Testis (tissue), 5 donors: ENCODE measurements around a stretch of chr9.

DNA sequence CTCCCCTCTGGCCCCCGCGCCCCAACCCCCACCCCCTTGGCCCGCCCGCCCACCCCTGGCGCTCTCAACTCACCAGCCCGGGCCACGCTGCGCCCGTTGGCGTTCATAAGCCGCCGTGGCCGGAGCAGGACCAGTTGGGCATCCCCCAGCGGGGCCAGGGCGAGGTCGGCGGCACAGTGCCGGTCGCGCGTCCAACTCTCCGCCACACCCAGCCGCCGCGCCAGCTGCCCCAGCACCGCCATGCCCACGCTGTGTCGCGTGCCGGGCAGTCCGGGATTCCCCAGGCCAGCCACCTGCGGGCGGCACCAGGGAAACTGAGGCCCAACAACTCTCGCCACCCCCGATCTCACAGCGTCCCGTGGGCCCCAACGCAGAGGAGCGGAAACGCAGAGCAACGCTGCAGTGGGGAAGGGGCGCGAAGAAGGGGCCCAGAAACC is 543 bp downstream of the PTRH1 start:
- PRO-cap, 3 experiments = no peak in any of the 3 experiments
- RAMPAGE, long total RNA, 2 experiments = no peak in any of the 2 experiments
- RRBS = 2% methylated on average over 23 of the region's 43 CpGs

DNA sequence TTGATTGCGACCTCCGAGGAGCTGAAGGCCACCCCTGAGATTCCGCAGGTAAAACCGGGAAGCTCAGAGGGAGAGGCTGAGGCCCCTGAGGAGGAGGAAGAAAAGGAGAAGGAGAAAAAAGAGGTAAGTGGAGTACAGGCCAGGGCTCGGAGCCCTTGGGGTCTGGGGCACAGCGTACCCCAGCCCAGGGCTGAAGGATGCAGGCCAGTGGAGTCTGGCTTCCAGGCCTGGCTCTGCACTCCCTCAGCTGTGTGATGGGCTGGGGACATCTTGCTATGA is 7.8 kb downstream of the TOR2A start:
- PRO-cap, 3 experiments = peak in 2 of 3 experiments; most common plus-strand start position 131 of the sequence (in 2)
- RAMPAGE, long total RNA, 2 experiments = no peak in any of the 2 experiments
- RRBS = no CpG with 5 or more reads among the region's 6 CpGs

DNA sequence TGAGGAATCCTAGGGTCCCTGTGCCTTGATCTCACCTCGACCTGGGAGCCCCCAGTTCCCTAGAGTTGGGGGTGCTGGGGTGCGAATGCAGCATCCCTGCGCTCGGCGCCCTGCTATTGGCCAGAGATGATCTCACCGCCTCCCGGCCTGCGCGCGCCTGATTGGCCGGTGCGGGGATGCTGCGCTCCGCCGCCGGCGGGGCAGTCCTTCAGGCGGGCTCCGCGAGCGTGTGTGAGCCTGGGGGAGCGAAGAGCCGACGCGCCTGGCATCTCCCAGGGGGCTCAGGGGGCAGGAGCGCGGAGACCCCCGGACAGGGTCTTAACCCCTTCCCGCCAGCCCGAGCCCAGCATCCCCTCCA is 18.9 kb upstream of the TOR2A start:
- PRO-cap, 3 experiments = no peak in any of the 3 experiments
- RAMPAGE, long total RNA, 2 experiments = no peak in any of the 2 experiments
- RRBS = 2% methylated on average over 11 of the region's 30 CpGs

- PRO-cap, 3 experiments = no peak in any of the 3 experiments
- RAMPAGE, long total RNA, 2 experiments = no peak in any of the 2 experiments
- RRBS = 64% methylated on average over 2 of the region's 12 CpGs
Measured at GRCh38 chr9:127813481-127814169, 10.9 kb downstream of the FPGS start.

GRCh38 chr9:127817579-127818276 is 15.0 kb downstream of the FPGS start:
- PRO-cap, 3 experiments = no peak in any of the 3 experiments
- RAMPAGE, long total RNA, 2 experiments = no peak in any of the 2 experiments
- RRBS = 83% methylated on average over 5 of the region's 16 CpGs

- PRO-cap, 3 experiments = no peak in any of the 3 experiments
- RAMPAGE, long total RNA, 2 experiments = no peak in any of the 2 experiments
- RRBS = no CpG with 5 or more reads among the region's 4 CpGs
Measured at GRCh38 chr9:127874572-127874817, 3.0 kb downstream of the AK1 start.

DNA sequence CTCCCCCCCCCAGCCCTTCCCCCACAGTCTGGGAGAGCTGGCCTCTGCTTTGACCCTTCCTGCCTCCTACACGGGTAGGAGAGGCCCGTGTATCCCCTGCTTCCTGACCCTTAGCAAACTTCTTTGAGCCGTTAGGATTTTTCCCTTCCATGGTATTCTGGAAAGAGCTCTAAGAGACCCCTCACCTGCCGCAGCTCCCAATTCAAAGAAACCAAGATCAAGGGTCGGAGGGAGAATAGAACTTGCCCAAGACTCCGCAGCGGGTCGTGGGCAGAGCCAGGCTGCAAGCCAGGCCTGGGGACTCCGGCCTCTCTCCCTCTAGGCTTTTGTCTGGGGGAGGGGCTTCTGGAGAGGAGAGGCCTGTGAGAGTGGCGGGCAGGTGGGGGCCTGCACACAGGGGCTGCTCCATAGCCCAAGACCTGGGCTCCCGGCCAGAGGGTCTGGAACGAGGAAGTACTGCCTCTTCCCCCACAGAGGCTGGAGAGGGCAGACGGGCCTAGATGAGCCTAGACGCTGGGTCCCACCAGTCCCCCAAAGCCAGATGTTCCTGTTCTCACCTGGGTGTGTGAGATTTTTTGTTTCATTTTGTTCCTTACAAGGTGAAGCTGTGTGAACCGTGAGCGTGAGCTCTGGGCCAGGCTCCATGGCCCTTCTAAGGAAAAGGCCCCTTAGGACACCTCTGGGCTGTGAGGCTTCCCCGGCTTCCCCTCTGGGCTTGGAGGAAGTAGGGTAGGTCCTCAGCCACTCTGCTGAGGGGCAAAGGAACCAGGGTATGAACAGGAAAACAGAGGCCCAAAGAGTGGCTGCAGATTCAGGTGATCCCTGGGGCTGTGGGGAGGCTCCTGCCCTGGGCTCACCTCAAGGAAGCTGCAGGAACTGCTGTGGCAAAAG is 5.2 kb upstream of the ST6GALNAC6 start:
- PRO-cap, 3 experiments = no peak in any of the 3 experiments
- RAMPAGE, long total RNA, 2 experiments = no peak in any of the 2 experiments
- RRBS = no CpG with 5 or more reads among the region's 17 CpGs

DNA sequence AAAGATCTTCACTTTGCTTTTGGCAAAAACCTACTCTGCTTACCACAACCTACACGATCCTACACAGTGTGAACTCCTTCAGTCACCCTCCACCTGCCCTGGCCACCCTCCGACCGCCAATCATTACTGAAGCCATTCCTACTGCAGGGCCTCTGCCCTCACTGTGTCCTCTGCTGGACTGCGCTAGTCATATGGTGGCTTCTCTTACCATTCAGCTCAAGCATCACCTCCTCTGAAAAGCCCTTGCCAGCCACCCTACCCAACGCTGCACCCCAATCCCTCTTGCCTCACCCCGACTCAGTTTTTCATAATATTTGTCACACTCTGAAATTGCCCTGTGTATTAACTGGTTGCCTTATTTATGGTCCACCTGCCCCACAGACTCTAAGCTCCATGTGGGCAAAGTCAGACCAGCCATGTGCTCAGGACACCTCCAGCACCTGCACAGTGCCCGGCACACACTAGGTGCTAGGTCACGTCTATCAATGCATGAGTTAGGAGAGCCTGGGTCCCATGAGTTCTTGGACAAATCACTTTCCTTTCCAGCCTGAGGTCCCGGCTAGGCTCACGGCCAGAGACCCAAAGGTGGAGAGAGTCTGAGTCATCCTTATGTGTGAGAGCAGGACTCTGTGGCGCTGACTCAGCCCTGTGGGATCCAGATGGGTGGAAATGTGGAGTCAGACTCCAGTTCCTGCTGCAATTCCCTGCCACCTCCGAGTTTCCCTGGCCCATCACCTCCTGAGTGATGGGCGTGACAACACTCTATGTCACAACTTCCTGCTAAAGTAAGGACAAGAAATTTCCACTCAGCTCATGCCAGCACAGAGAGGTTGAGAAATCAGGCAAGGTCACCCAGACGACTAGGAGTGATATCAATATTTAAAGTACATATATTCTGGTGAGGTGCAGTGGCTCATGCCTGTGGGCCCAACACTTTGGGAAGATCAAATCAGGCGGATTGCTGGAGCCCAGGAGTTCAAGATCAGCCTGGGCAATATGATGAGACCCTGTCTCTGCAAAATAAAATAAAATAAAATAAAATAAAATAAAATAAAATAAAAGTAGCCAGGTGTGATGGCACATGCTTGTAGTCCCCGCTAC is 2.4 kb upstream of the ST6GALNAC4 start:
- PRO-cap, 3 experiments = no peak in any of the 3 experiments
- RAMPAGE, long total RNA, 2 experiments = no peak in any of the 2 experiments
- RRBS = 81% methylated on average over 3 of the region's 16 CpGs

- PRO-cap, 3 experiments = no peak in any of the 3 experiments
- RAMPAGE, long total RNA, 2 experiments = no peak in any of the 2 experiments
- RRBS = no CpG with 5 or more reads among the region's 12 CpGs
Measured at GRCh38 chr9:127936356-127936797, 1.3 kb downstream of the DPM2 start.

GRCh38 chr9:127951898-127952591 is 14.4 kb upstream of the DPM2 start:
- PRO-cap, 3 experiments = no peak in any of the 3 experiments
- RAMPAGE, long total RNA, 2 experiments = no peak in any of the 2 experiments
- RRBS = 51% methylated on average over 4 of the region's 11 CpGs

DNA sequence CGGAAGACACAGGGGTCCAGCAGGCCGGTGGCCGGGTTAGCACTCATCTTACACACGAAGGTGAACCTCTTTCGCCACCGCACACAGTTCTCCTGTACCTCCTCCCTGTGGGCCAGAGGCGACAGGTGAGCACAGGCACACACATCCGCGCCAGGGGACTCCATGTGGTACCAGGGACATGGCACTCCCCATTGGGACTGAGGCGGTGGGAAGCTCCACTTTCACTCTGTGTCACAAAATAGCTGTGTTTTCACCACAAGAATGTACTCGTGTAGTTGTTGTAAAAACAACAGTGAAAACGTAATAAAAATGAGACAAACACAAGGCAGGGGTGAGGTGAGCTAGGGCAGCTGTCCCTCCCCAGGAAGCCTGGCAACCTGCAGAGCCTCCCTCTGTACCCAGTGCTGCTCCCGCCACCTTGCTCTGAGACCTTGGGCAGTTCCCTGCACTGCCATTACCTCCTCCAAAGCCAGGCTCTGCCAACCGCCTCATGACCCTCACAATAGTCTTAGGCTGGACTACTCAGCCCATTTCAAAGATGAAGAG is 16.2 kb upstream of the DPM2 start:
- PRO-cap, 3 experiments = no peak in any of the 3 experiments
- RAMPAGE, long total RNA, 2 experiments = no peak in any of the 2 experiments
- RRBS = no CpG with 5 or more reads among the region's 14 CpGs

GRCh38 chr9:127967824-127968569 is 12.8 kb downstream of the EEIG1 start:
- PRO-cap, 3 experiments = no peak in any of the 3 experiments
- RAMPAGE, long total RNA, 2 experiments = no peak in any of the 2 experiments
- RRBS = no CpG with 5 or more reads among the region's 7 CpGs

GRCh38 chr9:127974917-127975238 is 5.9 kb downstream of the EEIG1 start:
- PRO-cap, 3 experiments = no peak in any of the 3 experiments
- RAMPAGE, long total RNA, 2 experiments = no peak in any of the 2 experiments
- RRBS = 63% methylated on average over 3 of the region's 8 CpGs

GRCh38 chr9:128079405-128079551 is 11.2 kb downstream of the SLC25A25 start:
- PRO-cap, 3 experiments = no peak in any of the 3 experiments
- RAMPAGE, long total RNA, 2 experiments = no peak in any of the 2 experiments
- RRBS = no CpG with 5 or more reads among the region's 2 CpGs

GRCh38 chr9:128113529-128115001 is 13.5 kb downstream of the PTGES2 start:
- PRO-cap, 3 experiments = no peak in any of the 3 experiments
- RAMPAGE, long total RNA, 2 experiments = no peak in any of the 2 experiments
- RRBS = no CpG with 5 or more reads among the region's 35 CpGs

- PRO-cap, 3 experiments = no peak in any of the 3 experiments
- RAMPAGE, long total RNA, 2 experiments = no peak in any of the 2 experiments
- RRBS = no CpG with 5 or more reads among the region's 10 CpGs
Measured at GRCh38 chr9:128116404-128116849, 11.1 kb downstream of the PTGES2 start.

DNA sequence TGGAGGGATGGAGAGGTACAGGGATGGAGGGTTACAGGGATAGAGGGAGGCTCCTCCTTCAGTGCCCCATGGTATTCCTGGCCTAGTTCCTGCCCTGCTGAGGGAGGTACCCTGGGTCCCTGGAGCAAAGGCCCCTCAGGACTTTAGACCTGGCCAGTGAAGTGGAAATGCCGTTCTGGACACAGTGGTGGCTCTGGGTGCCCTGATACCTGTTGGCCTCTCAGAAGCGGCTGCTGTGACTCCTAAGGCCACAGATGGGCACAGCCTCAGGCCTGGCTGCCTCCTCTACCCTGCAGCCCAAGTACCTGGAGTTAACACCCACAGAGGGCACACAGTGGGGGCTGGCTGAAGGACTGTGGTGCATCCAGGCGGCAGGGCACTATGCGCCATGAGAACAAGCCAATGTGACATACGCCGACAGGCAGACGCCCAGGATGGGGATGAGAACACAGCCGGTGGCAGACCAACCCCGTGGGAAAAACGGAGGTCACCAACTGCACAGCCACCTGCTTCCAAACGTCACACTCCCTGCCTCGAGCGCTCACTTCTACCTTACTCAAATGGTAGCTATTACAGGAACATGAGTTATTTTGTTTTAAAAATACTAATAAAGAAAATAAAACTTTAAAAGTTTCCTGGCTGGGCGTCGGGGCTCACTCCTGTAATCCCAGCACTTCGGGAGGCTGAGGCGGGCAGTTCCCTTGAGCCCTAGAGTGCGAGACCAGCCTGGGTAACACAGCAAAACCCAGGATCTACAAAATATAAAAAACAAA is 8.2 kb downstream of the PTGES2 start:
- PRO-cap, 3 experiments = no peak in any of the 3 experiments
- RAMPAGE, long total RNA, 2 experiments = no peak in any of the 2 experiments
- RRBS = no CpG with 5 or more reads among the region's 18 CpGs

DNA sequence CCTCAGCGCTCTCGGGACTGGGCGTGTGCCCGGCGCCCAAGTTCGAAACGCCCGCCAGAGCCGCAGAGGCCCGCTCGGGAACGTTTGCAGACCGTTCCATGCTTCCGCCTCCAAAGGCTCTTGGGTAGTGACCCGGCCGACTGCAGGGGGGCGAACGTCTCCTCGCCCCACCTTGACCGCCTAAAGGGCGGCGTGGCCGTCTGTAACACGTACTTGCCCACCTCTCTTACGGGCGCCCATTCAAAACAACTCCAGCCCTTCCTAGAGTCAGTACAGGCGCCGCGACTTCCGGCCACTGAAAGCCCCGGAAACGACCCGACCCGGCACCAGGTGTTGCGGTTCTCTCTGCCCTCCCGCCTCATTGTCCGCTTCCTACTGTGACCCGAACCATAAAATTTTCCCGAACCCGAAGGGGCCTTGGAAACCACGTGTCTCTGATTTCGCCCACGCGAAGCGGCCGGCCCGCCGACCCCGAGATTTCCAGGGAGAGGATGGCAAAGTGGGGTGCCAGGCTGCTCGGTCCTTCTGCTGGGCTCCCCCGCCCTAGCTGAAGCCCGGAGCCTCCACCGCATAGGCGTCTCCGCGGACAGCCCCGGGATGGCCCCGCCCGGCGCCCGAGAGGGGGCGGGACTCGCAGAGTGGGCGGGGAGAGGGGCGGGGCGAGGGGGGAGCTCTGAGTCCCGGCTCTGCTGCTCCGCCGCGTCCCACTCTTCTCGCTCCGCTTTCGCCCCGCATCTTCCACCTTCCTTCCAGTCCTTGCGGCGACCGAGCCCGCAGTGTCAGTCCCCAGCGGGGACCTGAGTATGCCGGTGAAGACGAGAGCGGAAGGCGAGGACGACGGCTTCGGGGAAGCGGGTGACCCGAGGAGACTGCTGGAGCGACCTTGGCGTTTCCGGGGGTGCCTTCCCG is 567 bp upstream of the PTGES2 start:
- PRO-cap, 3 experiments = peak in 3 of 3 experiments; most common plus-strand start position 676 of the sequence (in 2); most common minus-strand start position 363 of the sequence (in 2)
- RAMPAGE, long total RNA, 2 experiments = start-site peak on the minus strand in 1 of 2 experiments, centred at position 301 of the sequence, 25 reads per replicate
- RRBS = 1% methylated on average over 39 of the region's 92 CpGs

GRCh38 chr9:128141876-128142624 is 7.2 kb upstream of the LCN2 start:
- PRO-cap, 3 experiments = no peak in any of the 3 experiments
- RAMPAGE, long total RNA, 2 experiments = no peak in any of the 2 experiments
- RRBS = no CpG with 5 or more reads among the region's 10 CpGs

DNA sequence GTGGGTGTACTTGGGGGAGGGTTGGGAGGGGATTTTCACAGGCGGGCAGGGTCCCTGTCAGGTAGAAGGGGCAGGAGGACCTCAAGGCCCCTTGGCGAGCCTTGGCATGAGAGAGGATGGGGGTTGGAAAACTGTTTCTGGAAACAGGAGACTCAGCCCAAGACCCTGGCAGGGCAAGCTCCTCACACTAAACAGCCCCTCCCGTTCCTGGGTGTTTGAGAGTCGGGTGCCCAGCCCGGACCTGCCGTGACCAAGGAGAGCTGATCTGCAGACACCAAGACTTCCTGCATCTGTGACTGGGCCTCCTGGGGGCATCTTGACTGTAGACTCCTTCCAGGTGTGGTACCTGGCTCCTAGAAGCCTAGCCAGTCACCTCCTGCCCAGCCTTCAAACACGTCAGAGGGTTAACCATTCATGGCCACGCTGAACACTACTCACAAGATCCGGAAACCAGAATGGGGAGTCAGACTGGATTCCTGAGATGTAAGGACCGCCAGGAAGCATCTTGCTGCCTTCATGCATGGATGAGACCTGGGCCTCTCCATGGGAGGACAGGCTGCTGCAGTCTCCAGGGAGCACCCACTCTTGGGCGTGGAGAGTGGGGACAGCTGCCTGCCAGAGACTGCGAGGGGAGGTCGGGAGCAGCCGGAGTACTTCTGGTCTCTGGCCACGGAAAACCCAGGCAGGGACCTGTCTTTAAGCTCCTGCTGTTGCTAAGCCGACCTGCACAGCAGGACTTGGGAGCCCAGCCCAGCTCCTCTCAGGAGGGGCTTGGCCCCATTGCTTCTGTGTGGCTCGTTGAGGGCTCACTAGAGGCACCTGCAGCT is 3.7 kb upstream of the LCN2 start:
- PRO-cap, 3 experiments = no peak in any of the 3 experiments
- RAMPAGE, long total RNA, 2 experiments = no peak in any of the 2 experiments
- RRBS = no CpG with 5 or more reads among the region's 17 CpGs